SK-MEL-5 (cell line): Measurements from ENCODE around the gene DPH5.

DNA sequence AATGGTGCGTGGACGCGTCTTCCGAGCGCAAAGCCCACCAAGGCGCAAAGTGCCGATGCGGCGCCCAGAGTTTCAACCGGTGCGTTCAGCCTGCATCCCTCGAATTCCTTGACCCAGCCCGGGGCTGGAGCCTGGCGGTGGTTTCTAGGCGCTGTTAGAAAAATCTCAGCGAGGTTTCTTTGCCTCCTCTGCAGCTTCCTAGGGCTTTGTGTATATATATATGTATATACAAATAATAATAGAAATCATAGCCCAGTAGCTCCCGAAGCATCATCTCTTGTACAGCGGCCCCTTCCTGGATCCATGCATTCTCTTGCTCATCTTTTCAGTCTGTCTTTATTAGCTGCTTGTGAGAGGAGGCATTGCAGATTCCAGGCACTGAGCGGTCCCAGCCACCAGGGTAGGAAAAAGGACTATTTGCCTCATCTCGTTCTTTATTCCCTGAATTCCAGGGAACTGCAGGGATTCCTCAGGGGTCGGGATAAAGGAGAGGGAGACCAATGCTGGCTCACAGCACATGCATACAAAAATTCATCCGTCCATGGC is 674 bp upstream of the PLPPR5 start:
RAMPAGE:
- cytosol, long total RNA: no peak
- long total RNA: no peak
- nucleus, long total RNA: no peak

GRCh38 chr1:99521618-99522100 is 124.3 kb upstream of the PALMD start:
RAMPAGE:
- cytosol, long total RNA: no peak
- long total RNA: no peak
- nucleus, long total RNA: no peak

DNA sequence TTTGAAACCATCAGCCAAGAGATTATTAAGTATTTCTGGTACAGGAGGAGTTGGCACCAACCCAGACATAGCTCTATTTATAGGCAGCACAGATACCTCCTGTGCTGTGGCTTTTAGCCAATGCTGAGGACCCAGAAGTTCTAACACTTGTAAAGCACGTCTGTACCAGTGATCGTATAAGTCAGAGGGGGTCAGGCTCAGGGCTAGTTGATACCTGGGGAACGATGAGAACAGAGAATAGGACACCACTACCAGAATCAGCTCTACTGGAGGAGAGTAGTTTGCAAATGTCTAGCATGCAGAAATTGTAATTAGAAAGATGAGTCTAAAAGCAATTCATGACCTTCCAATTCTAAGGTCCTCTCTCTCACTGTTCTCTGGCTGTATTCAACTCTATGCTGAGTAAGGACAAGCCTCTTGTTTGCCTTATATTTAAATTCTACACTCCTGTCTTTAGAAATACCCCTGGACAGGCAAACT is 96.8 kb upstream of the PALMD start:
RAMPAGE:
- cytosol, long total RNA: no peak
- long total RNA: no peak
- nucleus, long total RNA: no peak

DNA sequence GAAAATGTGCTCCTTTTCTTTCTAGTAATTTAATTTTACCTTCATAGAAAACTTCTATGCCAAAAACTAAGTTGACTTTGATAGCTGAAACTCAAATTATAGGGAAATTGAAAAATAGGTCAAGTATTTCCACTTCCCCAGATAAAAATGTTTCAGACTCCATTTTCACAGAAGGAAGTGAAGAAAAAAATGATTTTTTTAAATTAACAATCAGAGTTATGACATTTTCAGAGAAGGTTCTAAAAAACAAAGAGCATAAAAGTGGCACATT is 6.2 kb downstream of the FRRS1 start:
RAMPAGE:
- cytosol, long total RNA: no peak
- long total RNA: no peak
- nucleus, long total RNA: no peak

GRCh38 chr1:99768465-99768867 is 2.0 kb upstream of the FRRS1 start:
RAMPAGE:
- cytosol, long total RNA: no peak
- long total RNA: no peak
- nucleus, long total RNA: no peak

DNA sequence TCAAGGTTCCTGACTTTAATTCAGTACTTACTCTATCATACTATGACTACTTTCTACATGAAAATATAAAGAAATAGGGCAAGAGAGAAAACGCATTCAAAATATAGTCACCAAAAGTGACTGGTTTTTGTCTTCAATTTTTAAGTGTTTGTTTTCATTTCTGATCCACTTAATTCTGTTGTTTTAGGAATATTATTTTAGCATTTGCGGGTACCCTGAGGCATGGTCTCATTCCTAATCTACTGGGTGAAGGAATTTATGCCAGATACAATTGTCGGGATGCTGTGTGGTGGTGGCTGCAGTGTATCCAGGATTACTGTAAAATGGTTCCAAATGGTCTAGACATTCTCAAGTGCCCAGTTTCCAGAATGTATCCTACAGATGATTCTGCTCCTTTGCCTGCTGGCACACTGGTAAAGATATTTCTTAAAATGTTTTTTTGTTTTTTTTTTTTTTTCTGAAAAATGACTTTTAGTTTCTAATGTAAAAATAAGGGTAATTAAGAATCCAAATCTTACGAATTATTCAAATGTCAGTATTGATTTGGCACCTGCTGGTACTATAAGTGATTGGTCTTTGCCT is 50.4 kb downstream of the AGL start:
RAMPAGE:
- cytosol, long total RNA: no peak
- long total RNA: no peak
- nucleus, long total RNA: no peak

GRCh38 chr1:100028686-100029330 is 9.1 kb upstream of the MFSD14A start:
RAMPAGE:
- cytosol, long total RNA: no peak
- long total RNA: no peak
- nucleus, long total RNA: no peak

DNA sequence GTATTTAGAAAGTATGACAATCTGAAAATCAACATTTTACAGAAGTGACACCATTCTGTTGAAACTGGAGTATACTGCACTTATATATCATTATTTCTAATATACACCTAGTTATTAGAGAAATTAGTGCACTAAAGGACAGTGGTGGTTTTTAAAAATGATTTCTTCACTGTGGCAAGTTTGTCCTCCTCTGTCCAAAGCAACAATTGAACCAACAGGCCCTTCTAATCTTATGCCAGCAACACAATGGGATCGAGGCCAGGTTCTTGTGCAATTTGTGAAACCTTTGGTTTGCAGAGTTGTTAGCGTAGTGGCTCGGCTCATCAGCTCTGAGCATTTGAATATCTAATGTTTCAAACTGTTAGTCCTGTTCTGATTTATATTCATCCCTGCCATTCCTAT is 9.8 kb upstream of the LRRC39 start:
RAMPAGE:
- cytosol, long total RNA: no peak
- long total RNA: no peak
- nucleus, long total RNA: no peak

DNA sequence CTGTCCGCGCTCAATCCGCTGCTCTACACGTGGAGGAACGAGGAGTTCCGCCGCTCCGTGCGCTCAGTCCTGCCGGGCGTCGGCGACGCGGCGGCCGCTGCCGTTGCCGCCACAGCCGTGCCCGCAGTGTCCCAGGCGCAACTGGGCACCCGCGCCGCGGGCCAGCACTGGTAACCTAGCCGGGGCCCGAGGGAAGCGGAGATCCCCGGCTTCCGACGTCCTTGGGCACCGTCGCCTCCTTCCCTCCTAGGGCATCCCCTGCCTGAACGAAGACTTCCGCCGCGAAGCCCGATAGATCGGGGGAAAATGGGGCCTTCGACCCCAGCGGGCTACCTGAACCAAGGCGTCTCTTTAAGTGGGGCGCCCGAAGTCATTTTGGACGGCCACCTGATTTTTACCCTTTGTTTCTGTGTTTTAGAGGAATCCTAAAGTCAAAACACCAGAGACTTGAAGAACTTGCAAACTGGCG is 2.0 kb downstream of the GPR88 start:
RAMPAGE:
- cytosol, long total RNA: no peak
- long total RNA: no peak
- nucleus, long total RNA: no peak

RAMPAGE:
- cytosol, long total RNA: no peak
- long total RNA: no peak
- nucleus, long total RNA: no peak
Measured at GRCh38 chr1:100896310-100897085, 608 bp downstream of the SLC30A7 start.

RAMPAGE:
- cytosol, long total RNA: start-site peak on the minus strand at chr1:101025765-101025824, 463 and 544 reads in 2 replicates; start-site peak on the plus strand at chr1:101025850-101025910, 84 and 104 reads in 2 replicates
- long total RNA: start-site peak on the minus strand at chr1:101025765-101025800, 377 and 116 reads in 2 replicates; start-site peak on the plus strand at chr1:101025901-101025920, 44 and 25 reads in 2 replicates
- nucleus, long total RNA: start-site peak on the minus strand at chr1:101025765-101025806, 189 and 44 reads in 2 replicates; start-site peak on the plus strand at chr1:101025846-101025910, 335 and 76 reads in 2 replicates
Measured at GRCh38 chr1:101025648-101026732, at the start of gene DPH5. Gene DPH5 (minus strand): TSS chr1:101025784.

DNA sequence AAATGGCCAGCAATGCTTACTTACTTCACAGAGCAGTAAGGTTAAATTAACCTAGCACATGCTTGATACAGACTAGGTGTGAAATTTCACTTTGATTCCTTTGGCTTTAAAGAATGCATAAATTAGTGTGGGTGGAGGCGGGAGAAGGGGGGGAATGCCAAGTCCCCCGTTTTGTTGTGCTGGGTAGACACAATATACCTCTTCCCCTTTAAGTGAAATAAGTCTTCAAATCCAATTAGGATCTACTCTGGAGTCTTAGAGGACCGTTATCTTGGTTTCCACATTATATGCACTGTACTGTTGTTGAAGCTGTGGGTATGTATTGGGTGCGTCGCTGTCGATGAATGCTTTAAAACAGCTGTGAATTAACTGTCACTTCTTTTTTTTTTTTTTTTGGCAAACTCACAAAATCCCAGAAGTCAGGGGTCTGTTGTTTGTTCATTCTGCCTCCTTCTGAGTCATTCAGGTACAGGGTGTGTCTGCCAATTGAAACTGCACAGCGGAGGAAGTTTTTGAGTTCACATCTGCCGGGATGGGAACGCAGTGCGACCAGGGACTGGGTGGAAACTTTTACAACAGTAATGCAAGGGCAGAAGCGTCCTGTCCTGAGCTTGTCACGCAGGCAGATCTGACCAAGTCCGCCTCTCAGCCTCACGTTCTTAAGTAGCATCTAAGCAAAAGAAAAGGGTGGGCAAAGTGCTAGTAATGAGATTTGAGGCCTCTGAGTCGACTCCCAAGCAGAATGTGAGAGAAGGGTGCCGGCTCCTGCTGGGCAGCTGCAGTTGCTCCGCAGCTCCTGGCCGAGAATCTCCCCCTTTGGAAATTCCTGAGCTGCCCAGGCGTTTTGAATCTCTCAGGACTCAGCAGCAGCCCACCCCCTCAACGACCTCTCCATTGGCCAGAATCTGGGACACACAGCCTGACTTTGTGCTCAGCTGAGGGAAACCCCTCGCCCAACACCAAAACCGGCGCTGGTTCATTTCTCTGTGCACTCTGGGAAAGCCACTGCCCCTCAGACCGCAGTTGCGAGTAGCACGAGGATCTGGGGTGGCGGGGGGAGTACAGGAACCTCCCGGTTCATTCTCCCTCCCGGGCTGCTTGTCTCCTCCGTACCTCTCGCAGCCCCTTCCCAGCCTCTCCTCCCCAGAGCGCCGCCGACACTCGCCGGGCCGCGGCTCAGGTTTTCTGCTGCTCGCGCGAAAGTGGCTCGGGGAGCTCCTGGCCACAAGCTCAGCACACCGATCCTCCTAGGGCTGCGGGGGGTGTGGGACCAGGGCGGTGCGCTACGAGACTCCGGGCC is 1.2 kb upstream of the S1PR1 start:
RAMPAGE:
- cytosol, long total RNA: no peak
- long total RNA: no peak
- nucleus, long total RNA: no peak

RAMPAGE:
- cytosol, long total RNA: no peak
- long total RNA: no peak
- nucleus, long total RNA: no peak
Measured at GRCh38 chr1:103106788-103107407, 1.4 kb downstream of the COL11A1 start.

GRCh38 chr1:103250372-103250962 is 142.1 kb upstream of the COL11A1 start:
RAMPAGE:
- cytosol, long total RNA: no peak
- long total RNA: no peak
- nucleus, long total RNA: no peak

GRCh38 chr1:104072904-104073126 is 323.1 kb downstream of the AMY1C start:
RAMPAGE:
- cytosol, long total RNA: no peak
- long total RNA: no peak
- nucleus, long total RNA: no peak

GRCh38 chr1:105776133-105776600 is 1280.3 kb upstream of the PRMT6 start:
RAMPAGE:
- cytosol, long total RNA: no peak
- long total RNA: no peak
- nucleus, long total RNA: no peak

DNA sequence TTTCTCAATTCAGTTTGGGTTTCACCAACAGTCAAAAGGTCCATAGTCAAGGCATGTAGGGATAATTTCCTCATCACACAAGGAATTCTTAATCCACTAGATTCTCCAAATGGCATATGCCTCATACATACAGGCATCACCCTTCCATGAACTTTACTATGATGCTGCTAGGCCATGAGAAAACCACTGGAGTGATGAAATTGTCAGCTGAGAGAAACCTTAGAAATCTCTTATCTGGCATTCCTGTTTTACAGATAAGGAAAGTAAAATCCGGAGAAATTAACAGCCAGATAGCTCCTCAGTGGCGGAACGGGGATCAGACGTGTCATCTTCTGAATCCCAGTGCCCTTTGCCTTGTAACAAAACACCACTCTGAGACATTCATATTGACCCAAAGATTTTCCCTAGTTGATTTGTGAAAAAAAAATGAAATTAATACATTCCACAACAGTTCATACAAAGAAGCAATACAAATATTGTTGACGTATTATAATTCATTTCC is 274.5 kb downstream of the NTNG1 start:
RAMPAGE:
- cytosol, long total RNA: no peak
- long total RNA: no peak
- nucleus, long total RNA: no peak

GRCh38 chr1:107683717-107684092 is 281.3 kb downstream of the VAV3 start:
RAMPAGE:
- cytosol, long total RNA: no peak
- long total RNA: no peak
- nucleus, long total RNA: no peak

RAMPAGE:
- cytosol, long total RNA: no peak
- long total RNA: no peak
- nucleus, long total RNA: no peak
Measured at GRCh38 chr1:107739283-107739984, 225.5 kb downstream of the VAV3 start.

RAMPAGE:
- cytosol, long total RNA: no peak
- long total RNA: no peak
- nucleus, long total RNA: no peak
Measured at GRCh38 chr1:108079513-108080139, 114.6 kb upstream of the VAV3 start.